Cardiac atrium fibroblast (primary cell): ENCODE measurements around a stretch of chr1.

- RAMPAGE, long total RNA, result no peak
Observed at GRCh38 chr1:94173887-94174525, 53.1 kb upstream of the ABCA4 start.

- RAMPAGE, long total RNA, result no peak
Observed at GRCh38 chr1:94202331-94202858, 35.0 kb downstream of the ARHGAP29 start.

GRCh38 chr1:94246339-94247054, 9.1 kb upstream of the ARHGAP29 start:
- RAMPAGE, long total RNA, result no peak

DNA sequence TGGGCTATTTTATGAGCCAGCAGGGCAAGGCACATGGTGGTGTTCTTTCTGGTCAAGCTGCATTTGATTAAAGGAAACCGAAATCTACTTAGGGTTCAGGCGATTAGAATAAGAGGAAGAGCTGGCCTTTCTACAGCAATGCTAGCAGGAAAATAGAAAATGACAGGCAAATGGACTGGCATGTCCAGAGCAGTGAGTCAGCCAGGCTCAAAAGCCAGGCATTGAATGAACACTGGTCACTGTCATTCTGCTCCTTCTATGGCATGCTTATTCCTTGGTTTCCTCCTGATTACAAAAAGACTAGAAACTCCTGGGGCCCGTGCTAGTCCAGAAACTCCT, 28.6 kb upstream of the ARHGAP29 start:
- RAMPAGE, long total RNA, result no peak

DNA sequence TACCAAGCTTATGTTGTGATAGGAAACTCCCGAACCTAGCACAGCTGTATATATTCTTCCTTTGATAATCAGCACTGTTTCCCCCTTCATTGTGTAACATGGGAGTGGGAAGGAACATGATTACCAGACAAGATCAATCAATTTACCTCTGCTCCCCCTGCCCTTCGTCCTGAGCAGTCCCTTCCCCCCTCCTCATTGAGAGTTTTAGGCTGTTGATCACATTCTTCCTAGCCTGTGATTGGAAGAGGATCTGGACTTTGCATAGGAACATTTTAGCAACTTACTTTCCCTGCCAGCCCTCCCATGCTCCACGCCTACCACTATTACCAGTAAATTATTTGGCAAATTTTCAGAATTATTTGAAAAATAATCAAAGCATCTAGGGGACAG, 62.7 kb upstream of the ABCD3 start:
- RAMPAGE, long total RNA, result no peak

DNA sequence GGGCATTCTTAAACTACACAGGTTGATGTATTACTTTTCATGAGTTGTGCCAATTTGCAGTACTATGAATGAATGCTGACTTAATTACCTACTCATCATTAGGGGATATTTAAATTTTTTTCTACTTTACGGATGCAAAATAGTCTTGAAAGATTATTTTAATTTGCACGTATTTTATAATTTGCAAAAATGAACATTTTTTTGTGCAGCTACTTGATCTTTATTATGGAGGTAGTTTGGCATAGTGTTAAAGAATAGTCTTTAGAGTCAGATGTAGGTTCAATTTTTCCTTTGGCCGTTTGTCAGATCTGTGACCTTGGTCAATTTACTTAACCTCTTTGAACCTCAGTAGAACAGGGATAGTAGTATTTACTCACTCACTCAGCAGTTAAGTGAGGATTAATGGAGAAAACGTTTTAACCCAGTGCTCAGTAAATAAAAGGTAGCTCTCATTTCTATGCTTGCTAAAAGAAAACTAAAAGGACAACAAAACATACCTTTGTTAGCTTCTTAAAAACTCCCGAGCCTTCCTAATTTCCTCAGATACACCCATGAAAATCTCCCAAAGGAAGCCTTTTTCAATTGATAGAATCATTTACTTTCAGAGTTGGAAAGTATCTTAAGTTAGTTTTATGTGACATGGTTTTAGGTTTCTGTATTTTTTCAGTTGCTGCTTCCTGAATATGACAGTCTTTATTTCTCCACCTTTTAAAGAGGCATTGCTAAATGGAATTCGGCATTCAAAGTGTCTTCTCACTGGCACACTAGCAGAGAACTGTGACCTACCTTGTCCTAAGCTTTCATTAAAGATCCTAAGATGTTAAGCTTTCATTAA, 7.6 kb downstream of the ABCD3 start:
- RAMPAGE, long total RNA, result no peak

DNA sequence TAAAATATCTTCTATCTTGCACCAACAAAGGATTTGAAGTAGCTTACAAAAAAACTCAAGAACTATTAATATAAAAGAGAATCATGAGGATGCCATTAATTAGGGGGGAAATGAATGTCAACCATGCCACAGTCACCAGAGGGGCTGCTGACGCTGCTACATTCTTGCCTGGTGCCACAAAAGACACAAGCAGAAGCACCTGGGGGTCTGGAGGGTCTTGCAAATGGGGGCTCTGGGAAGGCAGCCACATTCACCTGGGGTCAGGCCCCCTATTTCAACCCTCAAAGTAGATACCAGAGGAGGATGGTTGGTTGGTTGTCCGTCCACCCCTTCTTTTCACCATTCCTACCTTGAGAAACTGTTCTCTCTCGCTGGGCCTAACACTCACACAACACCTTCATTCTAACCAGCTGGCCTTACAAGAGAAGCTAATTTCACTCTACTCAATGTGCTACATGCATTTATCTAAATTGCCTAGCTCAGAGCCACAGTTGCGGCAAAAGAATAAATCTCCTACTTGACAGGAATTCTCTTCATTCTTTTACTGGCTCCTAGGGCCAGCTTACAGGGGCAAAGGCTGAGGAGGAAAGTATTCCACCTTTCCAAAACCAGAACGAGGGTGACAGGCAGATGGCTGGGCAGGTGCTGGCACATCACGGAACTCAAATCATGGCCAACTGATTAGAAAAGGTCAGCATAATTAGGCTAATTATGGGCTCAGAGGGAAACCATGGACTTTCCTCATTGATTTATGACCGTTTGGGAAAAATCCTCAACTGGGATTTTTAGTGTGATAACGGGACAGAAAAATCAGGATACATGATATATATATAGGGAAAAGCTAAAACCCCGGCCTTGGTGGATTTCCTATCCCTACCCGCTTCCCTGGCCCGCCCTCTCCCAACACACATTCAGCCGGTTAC, 6.5 kb downstream of the F3 start:
- RAMPAGE, long total RNA, result no peak

GRCh38 chr1:94602250-94602944, 60.8 kb upstream of the F3 start:
- RAMPAGE, long total RNA, result no peak

DNA sequence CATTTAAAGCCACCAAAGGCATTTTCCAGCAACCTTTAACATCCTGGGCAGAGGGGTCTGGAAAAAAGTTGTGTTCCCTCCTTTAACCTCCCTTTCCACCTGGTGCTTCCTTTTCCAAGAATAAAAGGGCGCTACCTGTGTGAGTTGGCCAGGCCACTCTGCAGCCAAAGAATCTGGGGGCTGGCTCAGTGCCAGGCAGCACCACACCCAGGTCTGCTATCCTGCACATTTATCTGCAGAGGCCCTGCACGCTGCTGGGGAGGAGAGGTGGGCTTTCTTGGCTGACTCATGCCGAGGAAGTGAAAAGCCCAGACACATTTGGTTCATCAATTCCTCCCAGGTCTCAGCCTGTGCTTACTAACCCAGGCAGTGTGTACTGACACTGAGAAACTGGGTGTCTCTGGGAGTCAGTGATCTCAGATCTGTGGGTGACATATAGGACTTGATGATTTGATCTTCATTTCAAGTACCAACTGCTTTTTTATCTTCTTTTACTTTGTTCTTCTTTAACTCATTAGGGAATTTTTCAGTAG, 79.9 kb upstream of the F3 start:
- RAMPAGE, long total RNA, result no peak

- RAMPAGE, long total RNA, result no peak
Observed at GRCh38 chr1:94734771-94736096, 84.9 kb upstream of the SLC44A3 start.

GRCh38 chr1:94806319-94806854, 13.8 kb upstream of the SLC44A3 start:
- RAMPAGE, long total RNA, result no peak

GRCh38 chr1:94884049-94884586, 42.8 kb downstream of the CNN3 start:
- RAMPAGE, long total RNA, result no peak

DNA sequence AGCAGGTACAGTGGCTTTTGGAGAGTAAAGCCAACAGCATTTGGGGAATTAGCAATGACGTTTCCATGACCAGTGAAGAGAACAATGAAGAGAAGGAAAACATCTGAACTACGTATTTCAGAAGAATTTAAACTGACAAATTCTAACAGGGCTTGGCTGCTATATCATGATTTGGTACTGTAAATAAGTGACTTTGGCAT, 26.3 kb downstream of the CNN3 start:
- RAMPAGE, long total RNA, result no peak

DNA sequence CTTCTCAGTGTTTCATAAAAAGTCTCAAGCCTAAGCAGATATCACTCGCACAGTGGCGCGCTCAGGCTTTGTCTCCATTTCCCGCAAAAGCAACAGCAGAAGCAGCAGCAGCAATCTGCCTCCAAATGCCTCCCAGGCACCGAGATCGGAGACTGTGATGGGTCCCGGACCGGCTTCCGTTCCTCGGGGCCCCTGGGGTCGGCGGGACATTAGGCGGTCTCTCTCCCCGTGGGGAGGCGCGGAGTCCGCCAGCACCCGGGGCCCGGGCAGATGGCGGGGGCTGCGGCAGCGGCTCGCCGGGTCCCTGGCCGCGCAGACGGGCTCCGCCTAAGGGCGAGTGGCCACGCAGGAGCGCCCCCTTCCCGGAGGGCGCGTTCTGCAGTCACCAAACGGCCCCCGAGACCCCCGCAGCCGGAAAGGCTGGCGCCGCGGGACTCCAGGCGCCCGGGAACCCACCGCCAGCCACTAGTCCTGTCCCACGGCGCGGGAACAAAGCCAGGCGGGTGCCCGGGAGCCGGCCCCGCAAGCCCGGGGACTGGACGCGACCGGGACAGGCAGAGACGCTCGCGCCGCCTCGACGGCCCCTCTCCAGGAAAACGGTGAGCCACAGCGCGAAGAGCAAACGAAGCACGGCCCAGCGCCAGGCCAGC, 643 bp downstream of the CNN3 start:
- RAMPAGE, long total RNA, result no peak

DNA sequence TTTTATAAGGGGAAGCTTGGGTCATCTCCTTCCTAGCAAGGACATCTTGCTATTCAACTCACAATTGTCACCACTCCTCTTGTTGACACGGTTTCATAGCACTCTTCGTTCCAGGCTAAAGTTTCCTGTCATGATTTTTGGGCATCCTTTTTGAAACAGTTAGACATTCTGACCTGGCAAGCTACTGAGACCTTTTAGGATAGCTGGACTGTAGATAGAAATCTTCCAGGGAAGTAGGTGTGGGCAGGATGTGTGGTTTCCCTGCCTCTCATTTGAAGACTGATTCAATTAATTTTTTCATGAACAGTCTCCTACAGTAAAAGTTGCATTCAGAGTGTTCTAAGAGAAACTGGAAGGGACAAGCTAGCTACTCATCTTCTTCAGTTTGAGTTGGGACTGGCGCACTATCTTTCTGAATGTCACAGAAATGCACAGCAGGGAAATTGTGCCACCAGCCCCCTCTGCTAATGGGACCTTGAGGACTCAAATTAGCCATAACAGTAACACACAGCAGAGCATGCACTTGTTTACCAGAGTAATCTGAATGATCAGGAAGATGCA, 53.3 kb upstream of the CNN3 start:
- RAMPAGE, long total RNA, result no peak

- RAMPAGE, long total RNA, result no peak
Observed at GRCh38 chr1:95122355-95122772, 5.2 kb downstream of the TLCD4 start.

DNA sequence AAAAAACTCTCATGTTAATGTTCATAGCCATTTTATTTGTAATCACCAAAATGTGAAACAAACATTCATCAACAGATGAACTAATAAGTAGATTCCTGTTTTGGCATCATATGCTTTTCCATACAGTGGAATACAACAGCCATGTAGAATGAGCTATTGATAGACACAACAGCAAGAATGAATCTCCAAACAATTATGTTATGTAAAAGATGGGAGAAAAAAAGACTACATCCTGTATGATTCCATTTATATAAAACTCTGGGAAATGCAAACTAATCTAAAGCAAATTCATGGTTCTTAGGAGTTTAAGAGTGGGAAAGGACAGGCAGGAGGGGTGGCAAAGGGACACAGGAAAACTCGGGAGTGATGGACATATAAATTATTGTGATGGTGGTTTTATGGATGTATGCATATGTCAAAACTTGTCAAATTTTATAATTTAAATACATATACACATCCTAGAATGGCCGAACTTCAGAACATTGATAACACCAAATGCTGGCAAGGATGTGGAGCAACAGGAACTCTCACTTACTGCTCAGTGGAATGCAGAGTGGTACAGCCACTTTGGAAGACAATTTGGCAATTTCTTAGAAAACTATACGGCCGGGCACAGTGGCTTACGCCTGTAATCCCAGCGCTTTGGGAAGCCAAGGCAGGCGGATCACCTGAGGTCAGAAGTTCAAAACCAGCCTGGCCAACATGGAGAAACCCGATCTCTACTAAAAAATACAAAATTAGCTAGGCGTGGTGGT, 34.1 kb downstream of the PTBP2 start:
- RAMPAGE, long total RNA, result no peak

- RAMPAGE, long total RNA, result no peak
Observed at GRCh38 chr1:97824846-97825289, 96.0 kb downstream of the DPYD start.

- RAMPAGE, long total RNA, result no peak
Observed at GRCh38 chr1:98054169-98054710, 133.4 kb upstream of the DPYD start.

GRCh38 chr1:98388443-98389097, 273.0 kb upstream of the SNX7 start:
- RAMPAGE, long total RNA, result no peak